ENCODE results near the gene MAGEB10.

DNA sequence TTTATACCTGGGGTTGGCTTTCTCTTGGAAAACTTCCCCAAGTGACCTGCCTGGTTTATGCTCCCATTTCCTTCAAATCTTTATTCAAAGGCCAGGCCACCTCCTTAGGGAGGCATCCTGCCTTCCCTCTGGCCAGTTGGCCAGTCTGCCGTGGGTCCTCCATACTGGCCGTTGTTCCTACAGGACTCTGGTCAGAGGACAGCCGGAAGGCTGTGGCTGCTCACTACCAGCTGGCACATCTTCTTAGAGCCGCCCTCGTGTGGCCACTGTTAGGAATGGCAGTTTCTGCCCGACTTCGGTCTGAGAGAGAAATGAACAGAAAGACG lies 80.1 kb upstream of the CBLL2 start:
- PRO-cap, 2 experiments, result no peak in any of the 2 experiments

GRCh38 chrX:22690017-22690521 lies 309.7 kb upstream of the DDX53 start:
- PRO-cap, 2 experiments, result no peak in any of the 2 experiments

DNA sequence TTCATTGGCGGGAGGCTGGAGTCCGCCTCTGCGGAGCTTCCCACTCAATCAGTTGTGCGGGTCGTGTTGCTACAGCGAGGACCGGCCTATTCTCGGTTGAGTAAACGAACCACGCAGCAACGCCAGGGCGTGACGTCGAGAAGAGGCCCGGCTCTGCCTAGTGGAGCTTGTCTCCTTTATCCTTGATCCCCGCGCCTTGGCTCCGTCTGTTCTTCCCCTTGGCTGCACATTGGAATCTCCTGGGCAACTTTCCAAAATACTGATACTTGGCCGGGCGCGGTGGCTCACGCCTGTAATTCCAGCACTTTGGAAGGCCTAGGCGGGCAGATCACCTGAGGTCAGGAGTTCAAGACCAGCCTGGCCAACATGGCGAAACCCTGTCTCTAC lies 261 bp upstream of the ACOT9 start:
- PRO-cap, 2 experiments, result peak in 2 of 2 experiments; most common plus-strand start position 51 of the sequence (in 2)

DNA sequence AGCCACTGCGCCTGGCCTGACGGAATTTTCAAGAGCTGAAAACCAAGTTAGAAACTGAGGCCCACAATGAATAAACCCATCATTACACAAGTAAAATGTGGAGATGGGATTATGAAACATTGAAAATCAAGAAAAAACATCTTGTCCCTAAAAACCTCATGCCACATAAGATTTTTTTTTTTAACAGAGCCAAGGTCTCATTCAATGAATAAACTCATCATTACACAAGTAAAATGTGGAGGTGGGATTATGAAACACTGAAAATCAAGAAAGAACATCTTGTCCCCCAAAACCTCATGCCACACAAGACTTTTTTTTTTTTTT lies 4.1 kb downstream of the SAT1 start:
- PRO-cap, 2 experiments, result no peak in any of the 2 experiments

DNA sequence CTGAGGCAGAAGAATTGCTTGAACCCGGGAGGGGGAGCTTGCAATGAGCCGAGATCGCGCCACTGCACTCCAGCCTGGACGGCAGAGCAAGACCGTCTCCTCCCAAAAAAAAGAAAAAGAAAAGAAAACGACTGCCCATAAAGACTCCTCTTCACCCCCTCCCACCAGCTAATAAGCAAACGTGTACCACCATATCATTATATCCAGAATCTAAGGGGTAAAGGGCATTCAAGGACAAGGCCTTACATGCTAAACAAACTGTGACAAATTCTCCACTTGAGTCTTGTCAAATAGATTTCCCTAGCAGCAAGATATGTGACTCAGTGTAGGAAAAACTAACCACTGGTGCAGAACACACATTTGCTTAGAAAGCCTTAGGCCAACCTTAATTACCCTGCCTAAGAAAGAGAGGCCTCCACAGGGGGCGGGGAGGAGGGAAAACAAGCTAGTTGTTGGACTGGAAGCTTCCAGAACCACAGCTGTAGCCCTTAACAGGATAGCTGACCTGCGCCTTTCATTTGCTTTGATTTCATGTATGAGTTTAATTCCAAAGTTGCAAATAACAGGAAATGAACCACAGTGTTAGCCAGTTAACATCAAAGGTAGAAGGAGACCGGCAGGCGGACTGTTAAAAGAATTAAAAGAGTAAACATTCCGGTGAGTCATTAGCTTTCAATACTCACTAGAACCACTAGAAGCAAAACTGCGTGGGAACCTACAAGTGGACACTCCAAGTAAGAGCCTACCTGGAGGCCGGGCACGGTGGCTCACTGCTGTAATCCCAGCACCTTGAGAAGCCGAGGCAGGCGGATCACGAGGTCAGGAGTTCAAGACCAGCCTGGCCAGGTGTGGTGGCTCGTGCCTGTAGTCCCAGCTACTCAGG lies 24.3 kb downstream of the SAT1 start:
- PRO-cap, 2 experiments, result no peak in any of the 2 experiments

- PRO-cap, 2 experiments, result no peak in any of the 2 experiments
Measured at GRCh38 chrX:24024268-24024833, 2.6 kb downstream of the KLHL15 start.

DNA sequence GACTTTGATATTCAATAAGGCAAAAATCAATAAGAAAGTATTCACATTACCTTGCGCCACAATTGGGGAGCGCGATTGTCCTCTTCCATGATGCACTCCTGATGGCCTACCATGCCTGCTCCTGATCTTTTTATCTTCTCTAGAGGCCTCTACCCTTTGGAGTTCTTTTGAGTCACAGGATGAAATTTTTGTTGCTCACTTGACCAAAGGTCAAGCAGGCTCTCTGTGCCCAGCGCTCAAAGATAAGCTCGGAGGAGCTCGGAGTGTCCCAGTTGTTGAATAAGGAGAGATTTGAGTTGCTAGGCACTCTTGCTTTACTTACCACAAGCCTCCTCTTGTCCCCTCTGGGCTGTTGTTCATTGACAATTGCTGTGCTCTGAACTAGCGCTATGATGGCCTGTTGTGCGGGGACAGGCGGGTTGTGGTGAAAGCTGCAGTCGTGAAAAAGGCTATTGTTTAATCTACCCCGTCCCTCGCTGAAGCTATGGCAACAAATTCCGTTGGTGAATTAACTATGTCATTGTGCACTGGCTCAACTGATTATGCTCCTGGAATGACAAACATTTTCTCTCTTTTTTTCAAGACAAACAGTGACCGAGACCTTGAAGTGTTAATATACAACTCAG lies 21.1 kb upstream of the POLA1 start:
- PRO-cap, 2 experiments, result no peak in any of the 2 experiments

- PRO-cap, 2 experiments, result no peak in any of the 2 experiments
Measured at GRCh38 chrX:25001856-25002154, 14.0 kb downstream of the ARX start.

- PRO-cap, 2 experiments, result no peak in any of the 2 experiments
Measured at GRCh38 chrX:25002155-25002729, 13.5 kb downstream of the ARX start.

- PRO-cap, 2 experiments, result no peak in any of the 2 experiments
Measured at GRCh38 chrX:25003050-25003648, 12.6 kb downstream of the ARX start.

GRCh38 chrX:27807662-27808248 lies at the start of gene MAGEB10:
Gene MAGEB10, plus strand, starts transcription at chrX:27807990.
- PRO-cap, 2 experiments, result no peak in any of the 2 experiments

- PRO-cap, 2 experiments, result no peak in any of the 2 experiments
Measured at GRCh38 chrX:30307975-30308887, 959 bp downstream of the NR0B1 start.

GRCh38 chrX:30567975-30568510 lies 9.5 kb downstream of the TASL start:
- PRO-cap, 2 experiments, result no peak in any of the 2 experiments

DNA sequence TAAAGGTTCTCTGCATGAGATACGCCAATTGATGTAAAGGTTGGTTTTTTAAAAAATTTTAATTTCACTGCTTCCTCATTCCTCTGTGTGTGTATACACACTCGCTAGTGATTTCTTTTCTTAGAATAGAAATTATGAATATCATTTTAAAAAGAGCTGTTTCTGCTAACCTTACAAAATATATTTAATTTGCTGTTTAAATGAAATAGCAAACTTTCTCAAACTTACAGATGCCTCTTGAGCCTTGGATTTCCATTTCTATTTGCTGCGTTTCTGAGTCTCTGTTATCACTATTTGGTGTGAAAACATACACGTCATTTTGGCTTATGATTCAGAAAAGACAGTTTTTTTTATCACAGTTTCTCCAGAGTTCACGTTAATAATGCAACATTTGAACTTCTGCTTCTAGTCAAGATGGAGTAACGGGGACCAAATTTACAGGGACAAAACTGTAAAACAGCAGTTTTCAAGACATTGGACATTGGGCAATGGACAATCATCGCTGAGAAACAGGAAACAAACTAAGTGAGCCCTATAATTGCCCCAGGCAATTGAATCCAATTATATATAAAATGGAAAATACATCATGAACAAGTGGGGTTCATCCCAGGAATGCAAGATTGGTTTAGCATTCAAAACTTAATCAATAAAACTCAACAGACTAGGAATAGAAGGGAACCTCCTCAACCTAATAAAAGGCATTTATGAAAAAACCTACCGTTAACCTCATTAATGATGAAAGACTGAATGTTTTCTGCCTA lies 36.1 kb upstream of the TASL start:
- PRO-cap, 2 experiments, result no peak in any of the 2 experiments

- PRO-cap, 2 experiments, result no peak in any of the 2 experiments
Measured at GRCh38 chrX:30627745-30628231, 25.4 kb upstream of the GK start.

DNA sequence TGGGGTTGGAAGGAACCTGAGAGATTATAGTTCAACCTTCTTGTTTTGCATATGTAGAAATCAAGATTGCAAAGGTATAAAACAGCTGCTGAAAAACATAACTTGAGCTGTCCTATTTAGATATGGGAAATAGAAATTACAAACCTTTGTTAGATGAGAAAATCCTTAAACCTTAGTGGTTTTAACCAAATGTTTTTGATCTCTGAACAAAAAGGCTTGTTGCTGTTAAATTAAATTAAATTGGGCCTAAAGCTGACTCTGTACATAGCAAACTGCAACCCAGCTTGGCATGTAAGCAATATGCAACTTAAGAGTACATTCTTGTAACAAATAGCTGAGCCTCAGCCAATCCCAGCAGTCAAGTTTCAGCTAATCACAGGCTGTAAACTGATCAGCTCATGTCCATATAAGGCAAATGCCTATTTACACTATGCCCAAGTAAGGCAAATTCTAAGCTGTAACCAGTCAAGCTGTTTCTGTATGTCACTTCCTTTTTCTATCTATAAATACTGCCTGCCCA lies 428.9 kb upstream of the FTHL17 start:
- PRO-cap, 2 experiments, result no peak in any of the 2 experiments

DNA sequence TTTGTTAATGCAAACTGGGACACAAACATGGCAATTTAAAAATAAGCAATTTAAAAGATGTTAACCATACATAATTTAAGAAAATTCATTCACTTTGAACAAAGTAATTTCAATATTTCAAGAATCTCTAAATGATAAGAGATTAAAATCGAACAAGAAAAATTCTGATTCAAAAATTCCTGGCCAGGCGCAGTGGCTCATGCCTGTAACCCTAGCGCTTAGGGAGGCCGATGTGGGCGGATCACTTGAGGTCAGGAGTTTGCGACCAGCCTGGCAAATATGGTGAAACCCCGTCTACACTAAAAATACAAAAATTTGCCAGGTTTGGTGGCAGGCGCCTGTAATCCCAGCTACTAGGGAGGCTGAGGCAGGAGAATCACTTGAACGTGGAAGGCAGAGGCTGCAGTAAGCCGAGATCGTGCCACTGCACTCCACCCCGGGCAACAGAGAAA lies 860.5 kb upstream of the FTHL17 start:
- PRO-cap, 2 experiments, result no peak in any of the 2 experiments

DNA sequence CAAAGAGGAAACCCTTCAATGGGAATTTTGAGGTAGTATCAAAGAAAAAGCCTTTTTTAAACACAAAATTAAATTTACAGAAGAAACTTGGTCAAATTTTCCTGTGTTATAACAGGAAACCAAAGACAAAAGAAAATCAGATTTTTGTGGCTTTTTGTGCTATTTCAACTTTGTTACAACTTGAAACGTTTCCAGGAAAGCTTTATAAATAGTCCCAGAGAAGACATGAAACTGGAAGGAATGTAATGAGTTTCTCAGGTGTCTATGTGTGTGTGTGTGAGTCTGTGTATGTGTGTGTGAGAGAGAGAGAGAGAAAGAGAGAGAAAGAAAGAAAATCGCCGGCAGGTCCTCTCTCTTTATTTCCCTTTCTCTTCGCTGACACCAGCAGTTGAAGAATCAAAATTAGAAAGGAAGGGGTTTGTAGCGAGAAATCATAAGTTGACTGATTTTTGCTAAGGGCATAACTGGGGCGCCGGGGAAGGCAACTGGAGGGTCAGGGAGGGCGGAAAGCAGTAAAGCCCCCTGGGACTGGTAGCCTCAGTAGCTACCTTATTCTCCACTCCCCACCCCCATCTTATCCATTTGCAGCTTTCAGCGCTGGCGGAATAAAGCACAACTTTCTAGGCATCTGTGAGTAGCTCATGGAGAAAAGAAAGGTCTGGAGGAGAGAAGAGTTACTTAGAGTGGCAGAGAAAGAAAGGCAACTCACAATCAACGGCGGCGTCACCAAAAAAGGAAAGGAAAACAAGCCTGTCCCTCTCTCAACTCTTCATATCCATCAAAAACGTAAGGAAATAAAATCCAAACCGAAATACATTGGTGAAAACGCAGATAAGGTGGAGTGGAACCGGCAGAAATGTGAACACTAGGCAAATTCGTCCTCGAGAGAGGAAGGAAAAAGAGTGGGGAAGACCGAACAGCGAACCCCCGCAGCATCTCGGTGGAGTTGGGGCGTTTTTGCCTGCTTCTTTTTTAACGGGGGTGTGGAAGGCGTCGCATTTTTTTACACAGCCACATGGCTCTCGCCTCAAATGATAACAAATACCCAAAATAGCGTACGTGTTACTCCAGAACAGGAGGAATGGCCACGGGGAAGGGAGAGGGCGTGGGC lies 1.3 kb downstream of the TMEM47 start:
- PRO-cap, 2 experiments, result no peak in any of the 2 experiments

DNA sequence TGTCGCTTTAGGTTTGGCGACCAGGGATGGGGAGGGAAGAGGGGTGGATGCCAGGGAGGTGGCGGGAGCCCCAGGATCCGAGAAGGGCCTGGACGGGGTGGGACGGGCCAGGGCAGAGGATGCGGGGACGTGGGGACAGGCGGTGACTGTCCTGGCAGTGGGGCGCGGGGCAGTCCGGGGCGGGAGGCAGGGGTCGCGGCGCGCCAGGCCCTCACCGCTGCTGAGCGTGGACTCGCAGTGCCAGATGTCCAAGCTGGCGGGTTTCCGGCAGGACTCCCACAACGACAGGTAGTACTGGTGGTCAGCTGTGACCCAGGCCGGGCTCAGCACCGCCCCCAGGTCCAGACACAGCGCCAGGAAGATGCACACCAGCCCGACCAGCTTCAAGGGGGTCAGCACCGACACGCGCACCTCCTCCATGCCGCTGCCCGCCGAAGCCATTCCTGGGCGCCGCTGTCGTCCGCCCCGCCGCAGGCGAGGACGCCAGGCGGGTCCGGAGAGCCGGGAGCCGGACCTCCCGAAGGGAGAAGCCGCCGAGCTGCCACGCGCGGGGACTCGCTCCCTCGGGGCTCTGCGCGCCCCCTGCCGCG lies 401 bp downstream of the TMEM47 start:
- PRO-cap, 2 experiments, result no peak in any of the 2 experiments

DNA sequence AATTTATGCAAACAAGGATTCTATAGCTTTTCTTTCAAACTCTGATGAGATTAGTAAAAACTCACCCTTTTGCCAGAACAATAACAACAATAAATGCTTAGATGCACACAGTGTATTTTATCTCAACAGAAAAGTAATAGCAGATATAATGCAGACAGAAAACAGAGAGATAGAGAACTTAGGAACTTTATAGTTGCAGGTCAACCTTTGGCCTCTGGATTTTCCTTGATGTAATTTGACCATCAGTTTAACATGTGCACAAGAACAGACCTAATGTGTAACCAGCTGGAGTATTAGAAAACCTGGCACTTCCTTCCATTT lies 358.6 kb upstream of the MAGEB16 start:
- PRO-cap, 2 experiments, result no peak in any of the 2 experiments